Epidermal melanocyte (primary cell): ENCODE results near the genes NKX6-2, CFAP46 and ADAM8.

- RRBS: no CpG with 5 or more reads among the region's 5 CpGs
Observed at GRCh38 chr10:132782156-132782408, 3.9 kb downstream of the NKX6-2 start.

DNA sequence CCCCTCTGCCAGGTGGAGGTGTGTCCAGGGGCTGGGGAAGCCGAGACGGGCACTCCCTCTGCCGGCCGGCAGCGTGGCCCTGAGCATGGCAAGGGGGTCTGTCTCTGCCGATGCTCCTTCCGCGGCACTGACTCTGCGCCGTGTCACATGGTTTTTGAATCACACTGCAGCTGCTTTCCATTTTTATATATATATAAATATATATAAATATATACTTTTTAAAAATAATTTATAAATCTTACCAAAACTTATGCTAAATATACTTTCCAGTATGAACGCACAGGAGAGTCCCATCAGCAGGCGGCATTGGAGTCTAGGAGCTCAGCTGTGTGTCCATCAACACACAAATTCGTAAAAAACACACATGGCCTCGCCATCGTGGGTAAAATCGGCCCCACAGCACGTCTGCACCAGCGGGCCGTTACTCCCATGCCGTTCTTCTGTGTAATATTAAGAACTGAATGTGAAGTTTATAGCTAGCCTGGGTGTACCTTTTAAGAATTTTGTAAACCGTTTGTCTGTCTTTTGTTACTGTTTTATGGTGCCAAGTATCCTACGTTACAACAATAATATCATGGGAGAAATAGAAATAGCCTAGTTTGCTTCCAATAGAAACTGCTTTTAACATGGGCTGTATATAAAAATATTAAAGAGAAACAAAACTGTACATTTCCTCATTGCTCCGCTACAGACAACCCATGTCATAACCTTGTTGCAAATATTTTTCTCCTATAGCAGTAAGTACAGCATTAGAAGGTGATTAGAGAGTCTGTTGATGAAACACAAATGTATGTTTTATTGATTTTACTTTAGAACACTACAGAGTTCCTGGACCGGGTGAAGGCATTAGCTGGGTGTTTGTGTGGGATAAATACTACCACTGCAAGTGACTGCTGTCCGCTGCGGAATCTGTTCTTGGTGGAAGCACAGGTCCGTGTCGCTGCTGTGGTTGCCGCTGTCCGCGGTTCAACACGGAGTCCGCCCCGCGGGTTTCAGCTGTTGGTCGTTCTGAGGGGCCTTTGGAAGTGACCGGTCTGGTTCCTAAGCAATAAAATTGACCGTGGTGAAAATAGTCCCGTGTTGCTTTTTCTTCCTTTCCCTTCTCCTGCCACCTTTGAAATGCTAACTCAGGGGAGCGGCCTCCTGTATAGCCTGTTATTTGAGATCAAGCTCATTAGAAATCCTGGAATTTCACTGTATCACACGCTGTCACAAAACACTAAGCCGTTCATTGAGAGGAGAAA lies 3.1 kb downstream of the NKX6-2 start:
- RRBS: no CpG with 5 or more reads among the region's 42 CpGs

DNA sequence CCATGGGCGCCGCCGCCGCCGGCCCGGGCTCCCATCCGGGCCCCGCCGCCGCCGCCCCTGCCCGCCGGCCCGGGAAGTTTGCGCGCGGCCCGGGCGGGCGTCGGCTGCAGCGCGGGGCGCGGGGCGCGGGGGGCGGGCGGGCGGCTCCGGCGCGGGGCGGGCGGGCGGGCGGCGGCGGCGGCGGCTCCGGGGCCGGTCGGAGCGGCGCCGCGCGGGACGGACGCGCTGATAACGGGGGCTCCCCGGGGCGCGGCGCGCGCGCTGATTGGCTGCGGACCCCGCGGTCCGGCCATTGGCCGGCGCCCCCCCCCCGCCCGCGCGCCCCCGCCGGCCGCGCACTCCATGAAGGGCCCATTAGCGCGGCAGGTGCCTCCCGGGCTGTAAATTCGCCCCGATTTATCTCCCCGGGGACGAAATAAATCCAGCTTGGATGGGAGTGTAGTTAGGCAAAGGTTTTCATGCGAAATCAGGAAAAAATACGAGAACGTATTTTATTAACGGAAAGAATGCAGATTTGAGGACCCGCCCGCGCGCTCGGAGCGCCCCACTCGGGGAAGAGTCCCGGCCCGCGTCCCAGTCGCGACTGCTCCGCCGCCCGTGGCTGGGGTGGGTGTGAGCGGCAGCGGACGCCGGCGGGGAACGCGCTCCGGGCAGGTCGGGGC lies at the start of gene NKX6-2:
Gene NKX6-2 (minus strand): TSS at position 203 of the 662 bp plus-strand sequence.
- RRBS: 3% methylated on average over 65 of the region's 109 CpGs

GRCh38 chr10:132913021-132913573 lies 29.3 kb downstream of the CFAP46 start:
- RRBS: 59% methylated on average over 4 of the region's 33 CpGs

GRCh38 chr10:132942008-132943165 lies at the start of gene CFAP46:
Gene CFAP46, minus strand, starts transcription at chr10:132942570.
- RRBS: 5% methylated on average over 41 of the region's 103 CpGs

- RRBS: no CpG with 5 or more reads among the region's 2 CpGs
Observed at GRCh38 chr10:133153887-133154227, 6.2 kb upstream of the KNDC1 start.

DNA sequence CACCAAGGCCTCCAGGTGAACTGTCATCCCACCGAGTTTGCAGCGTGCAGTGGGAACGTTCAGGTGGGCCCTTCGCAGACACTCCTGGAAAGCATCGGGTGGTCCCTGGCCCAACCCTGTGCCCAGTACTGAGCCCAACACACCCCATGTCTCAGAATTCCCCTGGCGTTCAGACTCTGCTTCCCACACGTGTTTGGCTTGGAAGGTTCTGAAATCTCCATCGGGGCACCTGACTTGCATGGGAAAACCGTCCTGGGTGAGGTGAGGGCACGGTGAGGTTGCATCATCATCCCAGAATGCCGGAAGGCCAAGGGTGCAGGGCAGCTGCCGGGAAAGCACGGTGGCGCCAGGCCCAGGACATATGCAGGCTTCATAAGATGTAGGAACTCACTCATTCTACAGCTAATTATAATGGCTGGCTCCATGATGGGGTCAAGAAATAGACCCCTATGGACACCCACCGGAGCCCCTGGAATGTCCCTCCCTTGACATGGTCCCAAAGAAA lies 2.1 kb downstream of the KNDC1 start:
- RRBS: 90% methylated on average over 3 of the region's 15 CpGs

DNA sequence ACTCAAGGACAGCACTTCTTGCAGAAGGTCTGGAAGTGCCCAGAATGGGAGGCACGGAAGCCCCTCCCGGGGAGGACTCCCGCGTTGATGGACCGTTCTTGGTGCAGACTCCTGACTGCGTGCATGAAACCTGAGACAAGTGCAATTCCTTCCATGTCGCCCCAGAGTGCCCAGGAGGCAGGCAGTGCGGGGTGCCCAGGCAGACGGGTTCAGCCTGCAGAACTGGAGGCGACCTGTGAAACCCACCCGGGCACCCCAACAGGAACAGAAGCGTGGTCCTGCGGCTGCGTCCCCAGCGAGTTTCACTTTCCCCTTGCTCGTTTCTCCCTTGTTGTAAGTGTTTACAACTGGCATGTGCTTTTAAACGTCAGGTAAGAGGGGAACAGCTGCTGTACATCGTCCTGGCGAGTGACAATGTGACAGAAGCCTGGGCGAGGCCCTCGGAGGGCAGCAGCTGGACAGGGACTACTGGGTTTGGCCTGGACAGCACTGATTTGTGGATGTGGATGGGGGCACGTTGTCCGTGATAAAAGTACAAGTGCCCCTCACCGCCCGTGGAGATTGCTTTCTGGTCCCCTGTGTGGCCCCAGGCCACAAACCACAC lies 3.8 kb downstream of the VENTX start:
- RRBS: no CpG with 5 or more reads among the region's 25 CpGs

- RRBS: 5% methylated on average over 31 of the region's 69 CpGs
Observed at GRCh38 chr10:133276262-133277387, at the start of gene ADAM8. Gene ADAM8, minus strand, starts transcription at chr10:133276868.

- RRBS: no CpG with 5 or more reads among the region's 24 CpGs
Observed at GRCh38 chr10:133309584-133310078, 917 bp downstream of the ZNF511 start.

- RRBS: 3% methylated on average over 45 of the region's 119 CpGs
Observed at GRCh38 chr10:133325212-133326575, 11.0 kb downstream of the CALY start.

DNA sequence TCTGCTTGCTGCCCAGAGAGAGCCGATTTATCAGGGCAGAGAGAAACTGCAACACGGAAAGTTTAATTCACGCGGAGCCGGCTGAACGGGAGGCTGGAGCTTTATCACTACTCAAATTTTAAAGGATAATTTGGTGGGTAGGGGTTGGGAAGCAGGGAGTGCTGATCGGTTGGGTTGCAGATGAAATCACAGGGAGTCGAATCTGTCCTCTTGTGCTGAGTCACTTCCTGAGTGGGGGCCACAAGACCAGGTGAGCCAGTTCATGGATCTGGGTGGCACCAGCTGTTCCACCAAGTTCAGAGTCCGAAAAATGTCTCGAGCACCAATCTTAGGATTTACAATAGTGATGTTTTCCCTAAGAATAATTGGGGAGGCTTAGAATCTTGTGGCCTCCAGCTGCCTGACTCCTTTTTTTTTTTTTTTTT lies 3.6 kb upstream of the PRAP1 start:
- RRBS: no CpG with 5 or more reads among the region's 10 CpGs

DNA sequence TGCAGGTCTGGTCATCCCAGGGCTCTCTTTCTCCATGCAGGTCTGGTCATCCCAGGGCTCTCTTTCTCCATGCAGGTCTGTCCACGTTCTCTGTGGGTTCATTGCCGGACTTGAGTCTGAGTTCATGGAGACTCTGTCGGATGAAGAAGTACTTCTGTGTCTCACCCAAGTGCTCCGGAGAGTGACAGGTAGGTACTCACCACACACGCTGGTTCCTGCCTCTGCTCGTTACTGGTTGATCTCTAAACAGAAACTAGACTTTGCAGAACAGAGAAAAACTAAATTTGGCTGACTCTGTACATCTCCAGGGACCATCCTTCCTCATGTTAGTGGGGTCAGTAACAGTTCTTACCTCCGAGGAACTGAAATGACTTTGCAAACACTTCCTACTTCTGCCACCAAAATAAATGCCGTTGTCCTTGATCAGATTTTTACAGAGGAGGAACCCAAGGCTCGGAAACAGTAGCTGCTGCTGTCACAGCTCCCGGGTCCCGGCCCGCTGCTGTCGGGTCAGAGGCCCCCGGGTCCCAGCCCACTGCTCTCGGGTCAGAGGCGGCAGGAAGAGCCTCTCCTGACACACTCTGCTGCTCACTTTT lies 5.0 kb upstream of the MTG1 start:
- RRBS: 100% methylated on average over 1 of the region's 16 CpGs

DNA sequence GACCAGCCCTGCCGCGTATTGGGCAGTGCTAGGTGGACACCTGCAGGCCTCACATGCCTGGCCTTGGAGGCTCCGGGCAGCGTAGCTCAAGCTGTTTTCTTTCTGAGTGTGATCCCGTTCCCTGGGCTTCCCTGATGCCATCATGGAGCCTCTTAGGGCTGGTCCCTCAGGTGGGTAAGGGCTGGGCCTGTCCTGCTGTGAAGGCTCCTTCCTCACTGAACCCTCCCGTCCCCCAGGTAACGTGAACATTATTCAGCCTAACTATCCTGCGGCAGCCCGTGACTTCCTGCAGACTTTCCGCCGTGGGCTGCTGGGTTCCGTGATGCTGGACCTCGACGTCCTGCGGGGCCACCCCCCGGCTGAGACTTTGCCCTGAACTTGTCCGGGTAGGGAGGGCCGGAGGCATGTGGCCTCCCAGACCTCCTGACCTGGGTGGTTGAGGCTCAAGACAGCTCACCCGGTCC lies 4.6 kb downstream of the SPRN start:
- RRBS: 98% methylated on average over 2 of the region's 19 CpGs

GRCh38 chr10:133530228-133530867 lies 3.2 kb downstream of the CYP2E1 start:
- RRBS: no CpG with 5 or more reads among the region's 11 CpGs